Helper T cell (primary cell): ENCODE measurements around a stretch of chr12.

DNA sequence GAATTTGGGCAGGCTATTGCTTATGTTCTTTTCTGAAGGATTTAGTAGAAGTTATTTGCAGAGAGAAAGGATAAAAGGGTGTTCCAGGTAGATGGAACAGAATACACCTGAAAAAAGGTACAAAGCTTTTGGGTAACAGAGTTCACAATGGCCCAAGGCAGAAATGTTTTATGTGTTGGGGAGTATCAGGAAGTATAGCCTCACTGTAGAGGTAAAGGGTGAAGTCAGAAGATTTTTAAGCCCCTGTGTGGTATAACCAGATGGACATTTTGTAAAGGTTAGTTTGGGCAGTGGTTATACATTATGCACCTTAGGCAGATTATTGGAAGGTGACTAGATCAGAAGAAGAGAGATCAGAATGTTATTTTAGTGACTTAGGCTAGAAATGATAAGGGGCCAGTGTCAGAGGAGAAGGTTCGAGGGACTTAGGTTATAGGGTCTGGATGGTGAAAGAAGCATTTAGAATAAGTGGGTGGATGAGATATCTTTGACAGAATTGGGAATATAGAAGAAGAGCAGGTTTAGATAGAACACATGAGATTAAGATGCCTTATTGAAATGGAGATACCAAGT is 5.5 kb downstream of the TBC1D15 start:
- PRO-cap, 2 experiments = no peak in any of the 2 experiments

GRCh38 chr12:72432055-72432735 is 160.0 kb downstream of the TRHDE start:
- PRO-cap, 2 experiments = no peak in any of the 2 experiments

DNA sequence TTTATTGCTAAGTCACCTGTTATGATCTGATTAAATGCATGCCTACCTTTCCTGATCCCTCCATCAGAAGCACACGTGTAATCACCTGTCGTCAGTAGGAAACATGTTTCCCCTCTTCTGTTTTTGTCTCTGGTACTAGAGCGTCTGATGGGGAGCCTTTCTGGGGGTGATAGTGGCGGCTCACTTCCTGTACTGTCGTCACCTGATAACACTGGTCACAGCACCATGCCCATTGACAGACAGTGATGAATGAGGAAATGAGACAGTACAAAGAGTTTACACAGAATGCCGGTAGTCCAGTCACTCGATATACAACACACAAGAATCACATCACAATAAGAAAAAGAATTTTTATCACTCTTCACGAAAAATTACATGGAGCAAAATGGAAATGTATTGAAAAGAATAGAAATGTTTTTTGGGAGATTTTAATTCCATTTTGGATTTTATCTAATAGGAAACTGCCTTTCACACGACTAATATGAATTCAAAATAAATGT is 161.5 kb downstream of the KCNC2 start:
- PRO-cap, 2 experiments = no peak in any of the 2 experiments

DNA sequence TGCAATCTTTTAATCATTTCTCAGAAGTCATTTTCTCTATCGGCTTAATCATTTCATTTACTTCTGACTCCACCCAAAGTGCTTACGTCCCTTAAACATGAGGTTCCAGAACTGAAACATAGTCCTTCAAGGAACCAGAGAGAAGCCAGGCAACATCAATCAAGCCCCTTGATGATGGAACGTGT is 148.7 kb upstream of the KRR1 start:
- PRO-cap, 2 experiments = no peak in any of the 2 experiments

GRCh38 chr12:75706717-75707239 is 195.4 kb upstream of the KRR1 start:
- PRO-cap, 2 experiments = no peak in any of the 2 experiments

DNA sequence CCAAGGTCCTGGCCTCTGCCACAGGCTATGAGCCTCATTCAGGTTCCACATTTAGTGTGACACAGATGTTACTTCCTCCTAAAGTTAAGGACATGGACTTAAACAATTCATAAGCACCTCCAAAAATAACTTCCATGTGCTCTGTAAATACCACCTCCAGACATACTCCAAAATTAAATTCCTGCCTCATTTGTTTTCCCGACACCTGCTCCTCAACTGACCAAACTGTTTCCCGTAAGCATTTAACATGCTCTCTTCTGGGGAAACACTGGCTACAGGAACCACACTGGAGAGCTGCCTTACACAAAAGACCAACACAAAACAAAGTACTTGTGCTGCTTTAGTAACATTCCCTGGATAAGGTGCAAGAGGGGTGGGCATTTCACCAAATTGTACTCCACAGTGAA is 110.0 kb downstream of the NAP1L1 start:
- PRO-cap, 2 experiments = no peak in any of the 2 experiments

DNA sequence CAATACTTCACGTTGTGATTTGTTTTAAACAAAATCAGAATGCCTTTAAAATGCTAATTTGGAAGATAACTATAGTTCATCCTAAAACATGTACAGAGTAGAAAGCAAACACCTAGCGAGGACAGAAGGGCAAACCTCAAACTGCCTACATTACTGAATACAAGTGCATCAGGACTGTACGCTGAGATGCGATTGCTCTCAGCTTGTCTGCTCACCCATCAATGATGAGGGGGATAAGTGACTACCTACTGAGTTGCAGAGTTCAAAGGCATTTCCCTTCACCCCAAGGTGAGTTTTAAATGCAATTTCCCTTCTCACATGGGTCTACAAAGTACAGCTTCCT is 105.8 kb downstream of the NAP1L1 start:
- PRO-cap, 2 experiments = peak in 2 of 2 experiments; most common minus-strand start position 223 of the sequence (in 2)

DNA sequence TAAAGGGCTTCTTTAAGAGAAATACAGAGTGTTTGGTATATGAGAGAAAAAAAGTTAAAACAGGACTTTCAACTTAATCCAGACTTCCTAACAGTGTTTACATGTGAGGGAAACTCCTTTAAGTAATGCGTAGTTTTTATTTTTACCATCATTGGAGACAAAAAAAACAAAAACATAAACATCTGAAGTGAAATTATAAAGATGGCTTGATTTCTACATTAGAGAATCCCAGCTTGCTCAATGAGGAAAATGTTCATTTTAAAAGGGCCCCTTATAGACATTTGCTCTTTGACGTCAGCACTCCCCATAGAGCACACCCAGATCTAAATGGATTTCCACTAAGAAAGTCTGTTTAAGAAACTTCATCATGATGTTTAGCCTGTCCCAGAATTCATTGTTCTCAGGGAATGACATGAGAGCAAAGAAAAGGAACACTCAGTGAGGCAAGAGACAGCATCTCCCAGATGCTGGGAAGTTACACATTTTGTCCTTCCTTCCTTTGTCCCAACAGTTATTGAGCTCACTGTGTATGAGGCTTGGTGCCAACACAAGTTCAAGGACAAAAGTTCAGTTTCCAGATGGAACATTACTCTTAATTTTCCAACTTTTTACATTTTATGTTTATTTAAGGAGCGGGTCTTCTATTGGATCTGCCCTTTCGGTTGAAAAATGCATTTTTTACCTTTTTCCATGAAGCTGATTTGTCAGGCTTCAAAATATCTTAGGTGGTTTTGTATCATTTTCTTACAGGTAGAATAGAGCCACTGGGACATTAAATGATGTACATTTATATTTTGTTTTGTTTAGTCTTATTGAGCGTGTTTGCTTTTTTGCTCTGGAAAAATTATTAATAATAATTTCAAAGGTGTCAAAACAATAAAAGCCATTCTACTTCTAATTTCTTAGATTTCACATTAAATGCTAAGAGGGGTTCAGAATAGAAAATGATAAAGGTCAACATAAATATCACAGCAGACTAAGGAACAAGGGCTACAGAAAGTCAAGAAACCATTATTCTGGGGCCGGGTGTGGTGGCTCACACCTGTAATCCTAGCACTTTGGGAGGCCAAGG is 57.7 kb downstream of the NAP1L1 start:
- PRO-cap, 2 experiments = no peak in any of the 2 experiments

DNA sequence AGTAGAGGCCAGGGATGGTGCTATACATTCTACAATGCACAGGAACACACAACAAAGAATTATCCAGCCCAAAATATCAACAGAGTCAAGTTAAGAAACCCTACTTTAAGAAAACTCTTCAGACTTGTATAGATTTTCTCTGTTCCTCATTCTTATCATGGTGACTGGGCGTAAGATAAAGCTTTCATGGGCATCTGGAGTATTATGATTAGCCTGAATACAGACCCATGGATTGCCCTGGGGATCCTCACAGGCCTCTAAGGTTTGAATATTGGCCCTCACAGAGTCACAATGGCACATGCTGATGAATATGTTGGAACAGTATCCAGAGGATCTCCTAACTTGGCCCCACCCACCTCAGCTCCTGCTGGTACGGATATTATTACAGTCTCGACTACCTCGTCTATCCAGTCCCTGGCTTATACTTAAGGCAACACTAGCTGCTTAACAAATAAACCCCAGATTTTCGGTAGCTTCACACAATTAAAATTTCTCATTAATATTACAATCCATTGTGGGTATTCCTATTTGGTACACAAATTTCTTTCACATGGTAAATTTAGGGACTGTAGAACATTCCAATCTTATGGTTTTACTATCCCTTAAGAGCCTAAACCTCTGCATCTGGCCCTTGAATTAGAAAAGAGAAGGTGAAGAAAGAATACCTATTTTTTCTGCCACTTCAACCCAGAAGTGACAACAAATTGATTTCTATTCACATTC is 8.0 kb downstream of the OSBPL8 start:
- PRO-cap, 2 experiments = no peak in any of the 2 experiments

DNA sequence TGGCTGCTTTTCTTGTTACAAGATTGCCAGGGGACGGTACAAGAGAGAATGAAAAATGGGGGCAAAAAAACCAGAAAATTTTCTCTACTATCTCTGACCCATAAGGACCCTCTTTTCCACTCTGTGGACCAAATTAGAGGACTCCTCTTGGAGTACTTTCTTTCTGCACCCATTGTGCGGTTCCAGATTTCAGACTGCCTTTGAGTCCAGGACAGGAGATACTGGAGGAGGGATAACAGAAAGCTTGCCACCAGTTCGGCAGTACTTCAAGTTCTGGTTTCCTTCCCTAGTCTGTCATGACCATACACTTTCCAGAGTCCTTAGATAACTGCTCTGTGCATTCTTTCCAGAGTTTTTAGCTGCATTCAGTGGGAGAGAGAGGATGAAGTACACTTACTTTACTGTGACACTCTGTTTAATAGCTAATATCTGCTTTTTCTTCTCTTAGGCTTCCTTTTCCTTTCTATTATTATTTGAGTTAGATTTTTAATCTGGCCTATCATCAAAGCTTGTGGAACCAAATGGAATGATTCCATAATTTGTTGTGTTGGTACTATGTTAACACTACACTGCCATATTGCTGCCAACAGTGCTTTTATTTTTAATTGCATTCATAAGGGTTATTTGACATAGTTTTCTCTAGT is 54.8 kb upstream of the OSBPL8 start:
- PRO-cap, 2 experiments = no peak in any of the 2 experiments

GRCh38 chr12:77086920-77087119 is 21.5 kb upstream of the E2F7 start:
- PRO-cap, 2 experiments = no peak in any of the 2 experiments

DNA sequence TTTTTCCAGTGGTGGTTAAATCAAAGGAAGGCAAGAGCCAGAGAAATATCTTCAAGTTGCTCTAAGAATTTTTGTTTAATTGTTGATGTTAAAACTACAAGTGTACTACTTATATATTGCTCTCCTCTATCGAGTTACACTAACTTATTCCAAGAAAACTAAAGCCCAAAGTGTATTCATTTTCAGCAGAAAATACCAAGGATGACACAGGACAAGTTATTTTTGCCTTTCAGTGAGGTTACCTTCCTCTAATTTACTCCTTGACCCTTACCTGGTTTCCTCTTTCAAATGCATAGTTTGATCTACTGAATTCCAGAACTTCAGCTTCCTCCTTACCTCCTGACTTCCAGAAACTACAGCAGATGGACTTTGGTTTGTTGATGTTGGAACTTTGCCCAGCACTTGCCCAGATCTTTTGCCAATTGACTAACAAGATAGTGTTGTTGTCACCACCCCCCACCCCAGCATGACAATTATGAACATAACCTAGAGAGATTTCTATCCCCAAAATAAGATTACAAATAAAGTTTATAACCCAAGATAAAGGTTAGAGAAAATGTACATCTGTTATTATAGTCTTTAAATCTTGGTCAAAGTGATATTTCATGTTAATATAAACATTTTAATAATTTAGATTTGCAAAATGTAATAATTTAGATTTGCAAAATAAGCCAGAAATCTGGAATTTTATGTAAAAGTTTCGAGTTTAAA is 63.2 kb downstream of the NAV3 start:
- PRO-cap, 2 experiments = no peak in any of the 2 experiments

DNA sequence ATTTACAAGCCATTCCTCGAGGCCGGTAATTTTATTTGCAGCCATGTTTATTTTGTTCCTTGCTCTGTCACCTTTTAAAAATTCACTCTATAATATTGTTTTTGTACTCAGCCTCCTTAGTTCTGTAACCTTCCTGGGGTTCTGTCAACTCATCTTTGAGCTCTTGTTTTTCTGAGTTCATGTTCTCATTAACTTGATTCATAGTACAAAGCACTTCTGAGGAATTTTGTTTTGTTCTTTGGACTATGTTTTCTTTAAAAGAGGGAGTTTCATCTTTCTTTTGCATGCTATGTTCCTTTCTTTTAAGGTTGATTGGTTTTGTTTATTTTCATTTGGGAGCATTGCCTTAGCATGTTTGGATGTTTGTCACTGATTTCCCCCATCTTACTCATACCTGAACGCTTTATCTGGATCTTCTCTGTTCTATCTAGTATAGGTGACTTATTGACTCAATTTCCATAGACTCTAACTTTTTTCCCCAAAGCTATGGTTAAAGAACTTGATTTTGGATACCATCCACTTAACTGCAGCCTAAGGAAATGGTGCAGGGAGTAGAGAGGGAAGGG is 268.6 kb downstream of the PAWR start:
- PRO-cap, 2 experiments = no peak in any of the 2 experiments

- PRO-cap, 2 experiments = no peak in any of the 2 experiments
These were observed 55.5 kb downstream of the PAWR start for GRCh38 chr12:79635143-79635791.

GRCh38 chr12:80400396-80400802 is 43.6 kb upstream of the PTPRQ start:
- PRO-cap, 2 experiments = no peak in any of the 2 experiments

DNA sequence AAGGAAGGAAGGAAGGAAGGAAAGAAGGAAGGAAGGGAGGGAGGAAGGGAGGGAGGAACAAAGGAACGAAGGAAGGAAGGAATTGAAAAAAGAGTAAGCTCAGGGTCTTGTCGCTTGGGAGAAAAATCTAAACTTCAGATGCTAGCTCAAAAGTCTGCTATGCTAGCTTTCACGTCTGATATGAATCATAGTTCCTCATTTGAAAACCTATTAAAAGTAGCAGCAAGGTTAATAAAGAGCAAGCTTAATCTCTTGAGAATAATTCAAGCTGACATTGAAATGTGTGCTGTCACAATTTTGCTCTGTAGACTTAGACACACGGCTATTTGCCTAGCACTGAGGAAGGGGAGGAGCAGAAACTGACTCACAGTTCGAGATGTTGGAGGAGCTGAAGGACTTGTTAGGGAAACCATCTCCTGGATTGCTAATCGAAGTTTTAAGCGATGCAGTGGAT is 216.6 kb downstream of the ACSS3 start:
- PRO-cap, 2 experiments = no peak in any of the 2 experiments

- PRO-cap, 2 experiments = no peak in any of the 2 experiments
These were observed 26.8 kb upstream of the TMTC2 start for GRCh38 chr12:82659899-82660246.

- PRO-cap, 2 experiments = no peak in any of the 2 experiments
These were observed 528 bp downstream of the LRRIQ1 start for GRCh38 chr12:85036729-85037029.

DNA sequence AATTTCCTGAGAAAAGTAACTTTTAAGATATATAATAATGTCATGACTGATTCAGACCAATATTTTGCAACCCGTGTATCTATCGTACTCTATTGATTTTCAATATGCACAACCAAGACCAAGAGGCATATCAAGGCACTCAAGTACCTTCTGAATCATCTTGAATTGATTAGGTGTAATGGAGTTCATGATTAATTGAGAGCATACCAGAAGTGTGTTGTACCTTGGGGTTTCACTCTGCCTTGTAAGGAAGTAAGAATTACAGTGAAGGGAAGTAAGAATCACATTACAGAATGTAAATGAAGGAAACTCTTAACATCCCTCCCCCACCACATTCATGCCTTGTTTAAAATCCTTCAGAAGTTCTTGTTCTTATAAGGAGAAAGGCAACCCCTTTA is 5.3 kb upstream of the MGAT4C start:
- PRO-cap, 2 experiments = no peak in any of the 2 experiments

- PRO-cap, 2 experiments = no peak in any of the 2 experiments
These were observed 582.4 kb upstream of the MGAT4C start for GRCh38 chr12:86838504-86839055.